HEK293 (cell line): ENCODE data around the genes CAPG and RNF181.

DNA sequence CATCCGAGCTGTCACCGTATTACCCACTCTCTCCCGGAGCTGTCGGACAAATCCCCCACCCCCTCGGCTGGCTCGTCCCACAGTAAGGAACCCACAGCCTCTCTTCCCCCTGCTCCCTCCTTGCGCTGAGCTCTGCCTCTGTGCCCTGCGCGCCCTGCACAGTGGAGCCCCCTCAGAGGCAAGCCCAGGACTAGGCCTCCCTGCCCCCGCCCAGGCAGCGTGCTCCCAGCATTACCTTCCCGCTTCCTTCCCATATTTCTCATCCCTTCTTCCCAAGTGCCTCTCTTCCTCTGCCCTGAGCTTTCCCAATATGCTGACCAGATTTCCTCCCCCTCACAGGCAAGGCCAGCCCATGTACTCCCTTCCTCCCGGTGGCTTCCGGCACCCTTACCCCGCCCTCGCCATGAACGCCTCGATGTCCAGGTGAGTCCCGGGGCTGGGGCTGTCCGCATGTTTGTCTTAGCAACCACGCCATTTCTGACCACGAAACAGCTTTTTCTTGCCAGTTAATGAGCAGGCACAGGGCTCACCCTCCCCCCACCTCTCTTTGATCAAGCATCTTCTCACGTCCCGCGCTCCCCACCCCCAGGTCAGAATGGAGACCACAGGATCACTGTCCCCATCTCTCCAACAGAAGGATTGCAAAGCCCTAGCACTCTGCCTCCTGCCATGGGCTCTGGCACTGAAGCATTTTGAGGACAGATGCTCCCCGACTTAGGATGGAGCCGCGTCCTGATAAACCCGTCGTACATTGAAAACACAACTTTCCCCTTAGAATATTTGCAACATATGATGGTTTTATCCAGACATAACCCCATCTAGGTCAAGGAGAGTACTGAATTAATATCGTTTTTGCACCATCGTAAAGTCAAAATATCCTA, 23.6 kb downstream of the TGOLN2 start:
- PRO-cap = no peak
- RRBS, 2 experiments = 91 to 92% methylated on average over 6 to 9 of the region's 32 CpGs

GRCh38 chr2:85305024-85305685, 22.6 kb downstream of the TGOLN2 start:
- PRO-cap = no peak
- RRBS, 2 experiments = no CpG with 5 or more reads among the region's 11 CpGs

DNA sequence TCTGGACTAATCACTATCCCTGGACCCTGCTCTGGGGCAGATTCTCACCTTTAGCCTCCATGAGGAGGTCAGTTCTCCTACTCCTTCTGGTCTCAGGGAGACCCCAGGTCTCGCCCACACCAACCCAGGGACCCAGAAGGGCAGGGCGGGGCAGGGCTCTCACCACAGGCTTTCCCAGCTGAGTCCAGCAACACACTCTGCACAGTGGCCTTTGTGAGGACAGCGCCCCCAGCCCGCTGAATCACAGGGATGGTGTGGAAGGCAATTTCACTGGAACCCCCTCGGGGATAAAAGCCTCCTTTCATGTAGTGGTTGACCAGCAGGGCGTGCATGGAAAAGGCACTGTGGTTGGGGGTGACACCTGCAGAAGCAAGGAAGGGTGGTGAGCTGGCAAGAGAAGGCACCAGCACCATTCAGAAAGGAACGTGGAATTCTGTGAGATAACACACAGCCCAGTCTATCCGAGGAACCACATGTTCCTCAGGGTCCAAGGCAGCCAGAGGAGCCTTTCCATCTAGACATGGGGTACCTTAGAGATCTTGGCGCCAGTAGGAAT, 5.0 kb downstream of the RETSAT start:
- PRO-cap = no peak
- RRBS, 2 experiments = no CpG with 5 or more reads among the region's 9 CpGs

GRCh38 chr2:85410165-85410898, at the start of gene CAPG:
Gene CAPG (minus strand): TSS chr2:85410366.
- PRO-cap = no peak
- RRBS, 2 experiments = 11 to 19% methylated on average over 2 of the region's 14 CpGs

GRCh38 chr2:85430576-85431599, 12.4 kb downstream of the SH2D6 start:
- PRO-cap = no peak
- RRBS, 2 experiments = no CpG with 5 or more reads among the region's 17 CpGs

- PRO-cap = no peak
- RRBS, 2 experiments = no CpG with 5 or more reads among the region's 3 CpGs
These were observed 18.6 kb downstream of the SH2D6 start for GRCh38 chr2:85437173-85437360.

DNA sequence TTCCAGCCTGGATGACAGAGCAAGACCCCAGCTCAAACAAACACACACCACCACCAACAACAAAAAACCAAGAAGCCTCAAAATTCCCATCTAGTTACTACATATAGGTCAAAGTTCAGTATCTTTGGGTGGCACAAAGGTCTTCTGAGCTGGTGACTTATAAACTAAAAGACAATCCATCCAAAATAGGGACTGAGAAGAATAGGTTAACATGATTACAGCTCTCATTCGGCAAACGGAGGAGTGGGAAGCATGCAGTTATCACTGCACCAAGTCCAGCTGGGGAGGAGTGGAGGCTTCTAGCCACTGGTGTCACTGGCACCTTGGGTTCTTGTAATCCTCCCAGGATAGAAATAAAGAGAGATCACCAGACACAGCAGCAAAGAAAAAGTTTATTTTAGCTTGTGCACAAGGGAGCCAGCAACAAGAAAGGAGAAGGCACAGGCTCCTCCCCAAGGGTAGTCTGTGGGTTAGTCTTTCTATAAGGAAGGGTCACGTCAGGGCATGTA, 57.5 kb downstream of the SH2D6 start:
- PRO-cap = no peak
- RRBS, 2 experiments = no CpG with 5 or more reads among the region's 3 CpGs

- PRO-cap = no peak
- RRBS, 2 experiments = no CpG with 5 or more reads among the region's 12 CpGs
These were observed 38.8 kb upstream of the MAT2A start for GRCh38 chr2:85499883-85500762.

DNA sequence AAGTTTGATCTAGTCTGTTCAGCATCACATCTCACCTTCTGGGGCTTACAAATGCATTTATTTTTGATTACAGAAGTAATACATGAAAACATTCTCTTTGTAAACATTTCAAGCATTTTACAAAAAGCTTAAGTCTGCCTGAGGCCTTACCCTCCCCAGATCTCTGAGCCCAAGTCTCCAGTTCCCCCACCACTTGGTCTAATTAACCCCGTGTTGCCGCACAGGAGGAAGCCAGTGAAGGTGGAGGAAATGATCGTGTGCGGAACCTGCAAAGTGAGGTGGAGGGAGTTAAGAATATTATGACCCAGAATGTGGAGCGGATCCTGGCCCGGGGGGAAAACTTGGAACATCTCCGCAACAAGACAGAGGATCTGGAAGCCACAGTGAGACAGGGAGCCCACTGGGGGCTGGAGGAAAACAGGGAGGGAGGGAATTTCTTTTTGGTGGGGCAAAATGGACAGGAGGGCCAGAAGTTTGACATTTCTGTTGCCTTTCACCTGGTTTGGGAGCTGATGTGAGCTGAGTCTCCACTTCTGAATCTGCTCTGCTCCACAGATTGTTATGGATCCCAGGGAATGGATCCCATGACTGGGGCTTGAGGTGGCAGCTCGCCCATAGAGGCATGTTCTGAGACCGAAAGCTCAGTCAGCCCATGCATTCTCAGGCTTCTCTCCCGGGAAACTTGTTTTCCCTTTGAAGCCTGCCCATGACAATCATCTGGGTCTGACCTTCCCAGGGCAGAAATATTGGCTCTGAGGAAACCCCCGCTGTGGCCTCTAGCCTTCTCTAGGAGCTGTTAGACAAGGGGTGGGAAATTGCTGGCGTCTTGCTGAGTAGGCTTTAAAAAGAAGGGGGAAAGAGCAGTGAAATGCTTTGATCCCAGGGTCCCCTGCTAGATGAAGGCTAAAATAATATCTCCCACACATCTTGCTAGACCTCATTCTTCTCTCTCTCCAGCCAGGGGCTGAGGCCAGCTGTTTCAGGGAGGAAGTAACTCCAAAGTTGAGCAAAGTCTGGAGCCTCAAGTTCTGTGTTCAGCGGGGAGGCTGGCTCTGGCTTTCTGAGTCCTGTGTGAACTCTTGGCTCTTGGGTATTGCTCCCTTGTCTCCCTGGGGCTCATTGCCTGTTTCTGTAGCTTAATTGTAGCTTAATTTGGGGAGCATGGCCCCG, 1.8 kb downstream of the VAMP8 start:
- PRO-cap = no peak
- RRBS, 2 experiments = no CpG with 5 or more reads among the region's 14 CpGs

DNA sequence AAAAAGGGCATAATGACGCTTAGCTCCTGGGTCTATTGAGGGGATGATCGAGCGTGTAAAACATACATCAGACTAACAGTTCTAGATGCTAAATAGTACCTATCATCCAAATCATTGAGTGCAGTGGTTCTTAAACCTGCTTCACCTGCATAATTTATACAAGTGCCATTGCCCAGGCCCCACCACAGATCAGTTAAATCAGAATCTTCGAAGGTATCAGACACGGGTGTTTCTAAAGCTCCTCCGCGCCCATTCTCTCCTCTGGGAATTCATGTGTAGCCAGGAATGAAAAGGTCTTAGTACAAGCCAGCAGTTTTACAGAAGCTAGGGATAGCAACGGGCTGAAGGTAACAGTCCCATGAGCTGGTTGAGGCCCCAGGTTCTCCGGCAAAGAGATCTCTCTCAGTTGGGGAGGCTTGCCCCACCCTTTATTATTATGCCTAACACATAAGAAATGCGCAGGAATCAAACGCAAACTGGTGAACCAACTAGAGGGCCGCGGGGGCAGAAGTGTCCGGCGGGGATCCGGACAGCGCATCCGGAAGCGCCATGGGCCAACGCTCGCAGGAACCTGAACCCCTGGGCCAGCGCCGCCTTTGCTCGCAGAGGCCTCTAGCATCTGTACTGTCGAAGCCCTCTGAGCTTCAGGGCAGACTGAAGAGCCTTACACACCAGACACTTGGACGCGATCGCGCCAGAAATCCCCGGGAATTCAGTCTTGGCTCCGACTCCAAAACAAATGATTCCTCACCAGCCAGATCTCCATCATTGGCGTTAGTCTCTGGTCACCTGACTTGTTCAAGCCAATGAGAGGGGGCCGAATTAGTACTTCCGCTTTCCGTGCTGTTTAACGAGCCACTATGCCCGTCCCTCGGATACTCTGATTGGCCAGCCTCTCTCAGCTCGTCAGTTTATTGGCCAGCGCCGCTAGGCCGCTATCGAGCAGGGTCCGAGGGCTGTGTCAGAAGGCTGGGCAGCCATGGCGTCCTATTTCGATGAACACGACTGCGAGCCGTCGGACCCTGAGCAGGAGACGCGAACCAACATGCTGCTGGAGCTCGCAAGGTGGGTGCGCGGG, at the start of gene RNF181:
TSS of gene RNF181 (plus strand) at position 961 of the 1,078 bp plus-strand sequence.
- PRO-cap = bidirectional peak, plus-strand start at position 964 of the sequence, minus-strand start at position 783 of the sequence
- RRBS, 2 experiments = no CpG with 5 or more reads among the region's 55 CpGs

DNA sequence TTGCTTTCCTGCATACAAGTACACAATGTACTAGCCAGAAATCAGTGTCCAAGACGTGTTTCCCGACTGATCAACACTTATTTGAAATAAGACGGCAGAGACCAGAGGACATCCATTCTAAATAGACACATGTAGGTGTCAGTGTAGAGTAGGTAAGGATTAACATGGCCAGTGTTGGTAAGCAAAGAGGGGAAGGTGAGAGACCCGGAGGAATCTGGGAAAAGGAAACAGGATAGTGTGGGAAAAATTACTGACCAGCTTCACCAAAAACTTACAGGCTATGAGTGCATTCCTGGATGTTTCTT, 723 bp upstream of the TMEM150A start:
- PRO-cap = no peak
- RRBS, 2 experiments = no CpG with 5 or more reads among the region's 4 CpGs

DNA sequence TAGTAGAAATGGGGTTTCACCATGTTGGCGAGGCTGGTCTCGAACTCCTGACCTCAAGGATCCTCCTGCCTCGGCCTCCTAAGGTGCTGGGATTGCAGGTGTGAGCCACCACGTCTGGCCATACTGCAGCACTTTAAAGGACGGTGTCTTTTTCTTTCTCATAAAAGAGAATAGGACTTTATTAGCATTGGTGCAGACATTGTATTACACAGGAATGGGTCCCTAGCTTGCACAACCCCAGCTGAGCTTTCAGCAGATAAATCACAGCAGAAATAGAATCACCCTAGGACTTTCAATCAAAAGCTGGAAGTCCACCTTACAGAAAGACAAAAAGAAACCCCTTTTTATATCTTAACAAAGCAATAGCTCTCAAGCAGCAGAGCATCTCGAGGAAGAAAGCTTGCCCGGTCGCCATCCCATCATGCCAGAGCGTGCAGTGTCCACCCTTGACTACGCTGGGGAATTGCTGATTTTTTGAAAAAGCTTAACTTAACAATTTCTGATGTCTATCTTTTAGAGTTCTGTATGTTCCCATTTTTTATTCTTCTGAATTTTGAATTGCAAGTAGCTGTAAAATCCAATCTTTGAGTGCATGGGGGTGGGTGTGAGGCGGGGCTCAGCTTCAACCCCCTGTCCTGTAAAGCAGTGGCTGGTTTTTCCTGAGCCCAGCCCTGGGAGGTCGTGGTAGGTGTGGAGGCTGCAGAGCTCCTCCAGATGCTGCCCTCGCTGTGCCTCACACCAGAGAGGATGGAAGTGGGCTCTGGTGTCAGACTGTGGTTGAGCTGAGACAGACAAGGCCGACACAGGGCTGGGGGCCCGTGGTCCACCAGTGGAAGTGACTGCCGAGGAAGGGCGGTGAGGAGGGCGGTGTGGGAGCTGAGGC, 9.1 kb downstream of the SFTPB start:
- PRO-cap = no peak
- RRBS, 2 experiments = no CpG with 5 or more reads among the region's 18 CpGs

DNA sequence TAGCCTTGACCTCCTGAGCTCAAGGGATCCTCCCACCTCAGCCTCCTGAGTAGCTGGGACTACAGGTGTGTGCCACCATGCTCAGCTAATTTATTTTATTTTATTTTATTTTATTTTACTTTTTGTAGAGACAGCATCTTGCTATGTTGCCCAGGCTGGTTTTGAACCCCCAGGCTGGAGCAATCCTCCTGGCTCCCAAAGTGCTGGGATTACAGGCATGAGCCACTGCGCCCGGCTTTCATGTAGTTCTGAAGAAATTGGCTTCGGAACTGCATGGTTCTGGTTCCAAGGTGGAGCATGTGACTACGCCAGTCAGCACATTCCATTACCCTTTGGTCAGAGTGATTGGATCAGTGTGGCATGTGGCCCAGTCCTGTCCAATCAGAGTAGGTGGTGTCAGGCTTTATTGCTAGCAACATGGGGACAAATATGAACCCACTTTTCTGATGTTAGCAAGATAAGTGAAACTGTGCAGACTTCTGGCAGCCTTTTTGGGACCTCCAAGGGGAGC, 16.4 kb upstream of the ATOH8 start:
- PRO-cap = no peak
- RRBS, 2 experiments = no CpG with 5 or more reads among the region's 4 CpGs

GRCh38 chr2:85741133-85741555, 12.6 kb upstream of the ATOH8 start:
- PRO-cap = no peak
- RRBS, 2 experiments = no CpG with 5 or more reads among the region's 10 CpGs

- PRO-cap = no peak
- RRBS, 2 experiments = 82 to 95% methylated on average over 2 of the region's 3 CpGs
These were observed 39.3 kb downstream of the ATOH8 start for GRCh38 chr2:85793116-85793474.

- PRO-cap = no peak
- RRBS, 2 experiments = no CpG with 5 or more reads among the region's 11 CpGs
These were observed 43.3 kb downstream of the ATOH8 start for GRCh38 chr2:85797137-85797528.

- PRO-cap = no peak
- RRBS, 2 experiments = no CpG with 5 or more reads among the region's 8 CpGs
These were observed 107.9 kb downstream of the POLR1A start for GRCh38 chr2:85997736-85998333.

GRCh38 chr2:85999152-85999668, 106.5 kb downstream of the POLR1A start:
- PRO-cap = no peak
- RRBS, 2 experiments = no CpG with 5 or more reads among the region's 7 CpGs

- PRO-cap = no peak
- RRBS, 2 experiments = no CpG with 5 or more reads among the region's 8 CpGs
These were observed 69.9 kb downstream of the POLR1A start for GRCh38 chr2:86035729-86036298.

- PRO-cap = no peak
- RRBS, 2 experiments = no CpG with 5 or more reads among the region's 8 CpGs
These were observed 69.2 kb downstream of the POLR1A start for GRCh38 chr2:86036299-86036986.